Measurements from ENCODE around the gene PGAM5.

- RAMPAGE, long total RNA: no peak
- RRBS: no CpG with 5 or more reads among the region's 11 CpGs
Measured at GRCh38 chr12:132604915-132605501, 5.4 kb downstream of the LRCOL1 start.

DNA sequence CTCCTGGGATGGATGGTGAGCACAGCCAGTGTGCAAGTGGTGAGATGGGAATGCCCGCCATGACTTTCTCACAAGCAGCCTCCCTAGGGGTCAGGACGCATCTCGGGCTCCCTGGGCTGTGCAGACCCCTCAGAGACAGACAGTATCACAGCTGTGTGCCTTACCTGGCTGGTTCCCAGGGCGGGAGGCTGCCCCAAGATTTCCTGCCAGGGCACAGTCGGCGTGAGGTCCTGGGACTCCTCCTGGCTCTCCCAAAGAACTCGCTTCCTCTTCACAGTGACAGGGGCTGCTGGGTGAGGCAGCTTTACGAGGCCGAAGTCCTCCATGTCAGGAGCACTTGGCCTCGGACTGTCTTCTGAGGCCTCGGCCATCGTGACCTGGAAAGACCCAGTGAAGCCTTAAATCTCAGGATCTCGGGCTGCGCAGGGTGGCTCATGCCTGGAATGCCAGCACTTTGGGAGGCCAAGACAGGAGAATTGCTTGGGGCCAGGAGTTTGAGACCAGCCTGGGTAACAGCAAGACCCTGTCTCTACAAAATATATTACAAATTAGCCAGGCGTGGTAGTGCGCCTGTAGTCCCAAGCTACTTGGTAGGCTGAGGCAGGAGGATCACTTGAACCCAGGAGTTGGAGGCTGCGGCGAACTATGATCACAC lies 31.1 kb downstream of the P2RX2 start:
- RAMPAGE, long total RNA: no peak
- RRBS: no CpG with 5 or more reads among the region's 18 CpGs

DNA sequence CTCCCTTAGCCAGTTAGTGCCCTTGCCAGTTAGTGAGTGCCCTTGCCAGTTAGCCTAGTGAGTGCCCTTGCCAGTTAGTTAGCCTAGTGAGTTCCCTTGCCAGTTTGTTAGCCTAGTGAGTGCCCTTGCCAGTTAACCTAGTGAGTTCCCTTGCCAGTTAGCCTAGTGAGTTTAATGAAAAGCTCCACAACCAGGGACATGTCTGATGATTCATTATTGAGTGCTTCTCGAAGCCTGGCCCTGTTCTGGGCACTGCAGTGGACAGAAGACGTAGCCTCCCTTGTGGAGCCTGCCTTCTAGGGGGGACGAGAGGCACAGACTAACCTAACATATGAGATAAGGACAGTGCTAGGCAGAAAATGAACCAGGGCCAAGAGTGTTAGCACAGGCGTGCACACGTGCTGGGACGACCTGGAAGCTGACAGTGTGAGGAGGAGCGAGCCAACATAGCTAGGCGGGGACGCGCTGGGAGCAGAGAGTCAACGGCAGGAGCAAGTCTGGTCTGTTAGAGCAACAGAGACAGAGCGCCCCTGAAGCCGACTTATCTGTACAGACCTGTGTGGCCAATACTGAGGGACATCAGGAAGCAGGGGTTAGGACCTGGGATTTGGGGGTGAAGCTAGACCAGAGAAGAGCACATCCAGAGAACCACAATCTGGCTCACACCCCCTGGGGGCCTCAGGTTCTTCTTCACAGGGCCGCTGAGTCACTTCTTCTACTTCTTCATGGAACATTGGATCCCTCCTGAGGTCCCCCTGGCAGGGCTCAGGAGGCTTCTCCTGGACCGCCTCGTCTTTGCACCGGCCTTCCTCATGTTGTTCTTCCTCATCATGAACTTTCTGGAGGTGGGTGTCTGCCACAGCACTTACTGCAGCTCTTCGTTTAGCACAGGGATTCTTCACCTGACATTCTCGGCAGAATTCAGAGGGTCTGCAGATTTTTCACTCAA lies 8.1 kb downstream of the PXMP2 start:
- RAMPAGE, long total RNA: no peak
- RRBS: no CpG with 5 or more reads among the region's 19 CpGs

- RAMPAGE, long total RNA: start-site peak on the minus strand at chr12:132710732-132710753, 9 and 5 reads in 2 replicates
- RRBS: 1% methylated on average over 30 of the region's 108 CpGs
Measured at GRCh38 chr12:132709790-132710956, at the start of gene PGAM5. TSS of gene PGAM5 (plus strand) at chr12:132710842.

DNA sequence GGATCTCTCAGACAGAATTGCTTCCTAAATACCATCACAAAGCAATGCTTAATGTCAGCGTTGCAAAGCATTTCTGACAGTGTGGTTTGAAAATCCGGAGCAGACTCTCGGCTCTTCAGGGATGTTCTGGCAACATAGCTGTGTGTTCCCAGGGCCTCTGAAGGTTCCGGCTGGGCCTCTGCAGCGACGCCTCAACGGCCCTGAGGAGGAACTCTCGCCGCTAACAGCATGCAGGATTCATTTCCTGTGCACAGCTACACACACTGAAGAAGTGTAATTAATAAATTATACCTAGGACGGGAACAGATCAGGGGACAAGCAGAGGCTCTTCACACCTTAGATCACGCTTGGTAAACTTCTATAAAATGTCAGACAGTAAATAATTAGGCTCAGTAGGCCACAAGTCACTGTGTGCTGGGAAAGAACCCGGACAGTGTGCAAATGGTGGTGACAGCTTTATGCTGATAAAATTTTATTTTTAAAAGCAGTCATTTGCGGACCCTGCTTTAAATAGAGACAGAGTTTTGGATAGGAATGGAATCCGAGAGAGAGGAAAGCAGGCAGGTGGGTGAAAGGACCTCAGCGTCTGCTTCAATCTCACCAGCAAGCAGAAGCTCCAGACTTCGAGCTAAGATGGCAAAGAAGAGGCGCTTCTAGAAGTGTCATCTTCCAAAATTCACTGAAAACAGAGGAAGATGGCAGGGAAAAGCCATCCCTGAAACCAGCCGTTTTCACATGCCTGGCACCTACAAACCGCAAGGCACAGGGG lies 21.4 kb downstream of the ANKLE2 start:
- RAMPAGE, long total RNA: no peak
- RRBS: 90% methylated on average over 3 of the region's 19 CpGs

GRCh38 chr12:132768883-132769475 lies 7.3 kb upstream of the ANKLE2 start:
- RAMPAGE, long total RNA: no peak
- RRBS: 62% methylated on average over 2 of the region's 12 CpGs

DNA sequence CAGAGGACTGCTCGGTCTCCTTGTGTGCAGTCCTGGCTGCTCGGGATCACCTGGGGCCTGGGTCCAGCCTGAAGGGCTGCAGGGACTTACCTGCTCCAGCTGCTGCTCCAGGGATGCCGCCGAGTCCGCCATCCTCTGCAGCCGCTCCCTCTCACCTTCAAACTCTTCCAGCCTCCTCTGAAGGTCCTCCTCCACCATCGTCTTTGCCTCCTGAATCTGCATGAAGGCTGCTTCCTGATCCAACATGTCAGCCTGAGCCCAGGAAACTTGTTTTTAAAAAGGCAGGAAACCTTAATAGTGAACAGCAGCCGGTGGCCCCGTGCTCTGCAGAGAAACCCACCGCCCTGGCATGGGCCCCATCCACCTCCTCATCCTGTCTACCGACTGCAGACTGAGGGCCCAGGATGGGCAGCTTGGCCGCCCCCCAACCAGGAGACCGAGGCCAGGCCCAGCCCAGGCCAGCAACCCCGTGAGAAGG lies 32.2 kb downstream of the GOLGA3 start:
- RAMPAGE, long total RNA: no peak
- RRBS: no CpG with 5 or more reads among the region's 14 CpGs

GRCh38 chr12:132835492-132835891 lies 6.8 kb upstream of the GOLGA3 start:
- RAMPAGE, long total RNA: no peak
- RRBS: no CpG with 5 or more reads among the region's 18 CpGs

DNA sequence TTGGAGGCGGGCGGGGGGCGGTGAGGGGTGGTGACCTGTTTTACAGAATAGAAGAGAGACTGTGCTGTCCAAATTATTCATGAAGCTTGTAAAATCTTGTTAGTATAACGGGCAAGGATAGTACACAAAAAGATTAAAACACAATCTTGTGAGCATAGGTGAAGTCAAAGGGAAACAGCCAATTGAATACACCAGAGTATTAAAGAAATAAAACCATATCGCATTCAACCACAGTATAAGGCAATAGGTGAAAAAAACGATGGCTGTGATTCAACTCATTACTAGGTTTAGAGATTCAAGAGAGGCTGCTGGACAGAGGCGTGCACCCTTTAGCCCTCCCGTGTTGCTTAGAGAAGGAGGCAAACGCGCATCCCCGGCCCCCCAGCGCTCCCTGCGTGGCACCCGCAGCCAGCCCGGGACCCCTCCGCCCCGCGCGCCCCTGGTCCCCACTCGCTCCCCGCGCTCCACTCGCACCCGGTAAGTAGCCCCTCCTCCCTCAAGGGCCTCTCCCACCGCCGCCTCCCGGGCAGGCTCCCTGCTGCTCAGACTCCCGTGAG lies 417 bp downstream of the ZNF891 start:
- RAMPAGE, long total RNA: no peak
- RRBS: 1% methylated on average over 18 of the region's 28 CpGs